ENCODE measurements around the genes PINK1 and EIF4G3.

DNA sequence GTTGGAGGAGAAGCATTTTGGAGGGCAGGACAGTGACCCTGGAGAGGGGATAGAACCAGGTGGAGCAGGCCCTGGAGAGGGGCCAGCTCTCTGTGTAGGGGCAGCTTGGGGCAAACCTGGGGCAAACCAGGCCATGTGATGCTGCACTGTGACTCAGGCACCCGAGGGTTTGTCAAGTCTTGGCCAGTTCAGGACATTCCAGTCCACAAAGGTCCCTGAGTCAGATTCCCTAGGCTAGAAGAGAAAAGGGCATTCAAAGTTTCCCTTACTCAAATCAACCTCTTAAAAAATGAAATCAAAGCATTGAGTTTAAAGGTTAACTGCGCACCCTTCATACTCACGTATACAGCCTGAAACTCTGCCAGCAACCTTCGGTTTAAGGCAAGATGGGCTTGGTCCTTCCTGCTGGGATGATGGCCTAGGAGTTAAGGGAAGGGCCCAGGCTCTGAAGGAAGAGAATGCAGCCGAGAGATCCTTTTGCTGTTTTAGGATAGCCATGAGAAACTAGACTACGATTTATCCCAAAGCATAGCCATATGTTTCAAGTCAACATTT, 25.3 kb upstream of the PLA2G2C start:
- PRO-cap, 4 experiments = no peak in any of the 4 experiments
- RAMPAGE, long total RNA, 4 experiments = no peak in any of the 4 experiments

DNA sequence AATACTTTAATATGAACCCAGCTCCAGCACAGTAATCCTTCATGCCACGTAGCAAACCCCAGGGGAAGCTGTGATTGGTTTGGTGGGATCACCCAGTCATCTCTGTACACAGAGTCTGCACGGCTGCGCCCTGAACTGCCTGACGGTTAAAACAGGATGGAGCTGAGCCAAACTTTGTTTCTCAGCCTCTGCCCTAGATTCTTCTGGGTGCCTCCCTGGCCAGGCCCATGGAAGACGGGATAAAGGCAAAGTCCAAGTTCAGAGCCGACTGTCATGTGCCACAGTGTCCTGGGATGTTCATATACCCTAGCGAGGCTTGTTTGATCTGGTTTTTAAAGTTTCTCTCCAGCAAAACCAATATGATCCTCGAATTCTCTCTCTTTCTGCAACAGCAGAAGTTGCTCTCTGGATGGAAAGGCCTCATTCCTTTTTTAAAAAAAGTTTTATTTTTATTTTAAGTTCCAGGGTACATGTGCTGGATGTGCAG, 40.0 kb upstream of the VWA5B1 start:
- PRO-cap, 4 experiments = no peak in any of the 4 experiments
- RAMPAGE, long total RNA, 4 experiments = no peak in any of the 4 experiments

DNA sequence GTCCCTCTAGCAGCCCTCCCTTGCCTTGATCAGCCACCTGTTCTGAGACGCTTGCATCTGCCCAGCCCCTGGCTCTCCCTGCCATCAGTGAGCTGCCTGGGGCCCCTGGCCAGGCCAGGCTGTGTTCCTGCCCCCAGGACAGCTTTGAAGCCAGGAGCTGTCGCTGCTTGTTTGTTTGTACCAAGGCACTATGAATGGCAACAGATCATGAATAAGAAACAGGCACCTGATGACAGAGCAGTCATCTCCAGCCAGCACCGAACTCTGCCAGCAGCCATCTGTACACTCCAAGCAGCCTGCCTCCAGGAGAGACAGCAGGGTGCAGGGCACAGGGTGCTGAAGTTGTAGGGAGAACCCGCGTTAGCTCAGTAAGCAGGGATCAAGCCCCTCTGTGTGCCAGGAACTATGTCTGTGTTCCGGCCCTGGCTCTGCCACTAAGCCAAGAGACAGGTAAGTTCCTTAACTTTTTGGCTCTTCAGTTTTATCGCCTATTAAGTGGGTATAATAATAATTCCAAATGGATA, 8.1 kb upstream of the VWA5B1 start:
- PRO-cap, 4 experiments = no peak in any of the 4 experiments
- RAMPAGE, long total RNA, 4 experiments = no peak in any of the 4 experiments

GRCh38 chr1:20366387-20366972, 75.8 kb downstream of the VWA5B1 start:
- PRO-cap, 4 experiments = no peak in any of the 4 experiments
- RAMPAGE, long total RNA, 4 experiments = no peak in any of the 4 experiments

- PRO-cap, 4 experiments = peak in 1 of 4 experiments; most common minus-strand start chr1:20479910 (in 1)
- RAMPAGE, long total RNA, 4 experiments = no peak in any of the 4 experiments
Measured at GRCh38 chr1:20479679-20480084, 6.3 kb downstream of the CAMK2N1 start.

GRCh38 chr1:20480269-20480826, 5.7 kb downstream of the CAMK2N1 start:
- PRO-cap, 4 experiments = no peak in any of the 4 experiments
- RAMPAGE, long total RNA, 4 experiments = no peak in any of the 4 experiments

DNA sequence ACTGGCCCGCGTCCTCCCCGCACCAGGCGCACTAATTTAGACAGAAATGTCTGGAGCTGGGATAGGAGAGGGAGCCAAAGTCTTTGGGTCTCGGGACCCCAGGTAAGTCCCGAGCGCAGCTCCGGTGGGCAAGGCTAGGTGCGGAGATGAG, 2.1 kb downstream of the CAMK2N1 start:
- PRO-cap, 4 experiments = no peak in any of the 4 experiments
- RAMPAGE, long total RNA, 4 experiments = no peak in any of the 4 experiments

DNA sequence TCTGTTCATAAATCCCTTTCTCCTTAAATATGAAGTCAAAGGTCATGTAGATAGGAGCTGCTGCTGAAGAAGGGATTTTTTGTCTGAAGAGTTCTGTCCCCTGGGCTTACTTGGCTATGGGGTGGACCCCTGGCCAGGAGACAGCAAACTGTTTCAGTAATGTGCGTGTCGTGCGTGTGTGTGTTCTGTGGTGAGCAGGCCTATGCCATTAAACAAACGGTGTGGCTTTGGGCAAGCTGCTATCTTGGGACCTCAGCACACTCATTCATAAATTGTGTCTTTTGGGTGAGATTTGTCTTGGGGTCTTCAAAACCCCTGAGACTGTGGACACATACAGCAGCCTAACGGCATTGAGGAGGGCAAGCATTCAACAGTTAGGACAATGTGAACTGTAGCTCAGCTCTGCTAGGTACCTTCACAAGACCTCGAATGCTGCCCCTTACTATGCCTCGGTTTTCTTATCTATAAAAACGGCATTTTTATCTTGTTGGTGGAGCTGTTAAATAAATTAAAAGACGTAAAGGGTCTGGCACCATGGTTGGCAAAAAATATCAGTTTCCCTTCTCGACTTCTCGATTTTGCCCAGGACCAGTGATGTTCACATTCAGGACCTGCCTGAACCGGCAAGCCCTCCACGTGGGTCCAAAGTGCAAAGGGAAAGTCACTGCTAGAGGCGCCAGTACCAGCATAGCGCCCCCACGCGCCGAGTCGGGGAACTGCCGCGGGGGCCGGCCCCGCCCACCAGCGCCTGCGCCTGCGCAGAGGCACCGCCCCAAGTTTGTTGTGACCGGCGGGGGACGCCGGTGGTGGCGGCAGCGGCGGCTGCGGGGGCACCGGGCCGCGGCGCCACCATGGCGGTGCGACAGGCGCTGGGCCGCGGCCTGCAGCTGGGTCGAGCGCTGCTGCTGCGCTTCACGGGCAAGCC, at the start of gene PINK1:
Gene PINK1 (plus strand): TSS at position 761 of the 925 bp plus-strand sequence.
- PRO-cap, 4 experiments = peak in 4 of 4 experiments; most common plus-strand start position 784 of the sequence (in 4); most common minus-strand start position 660 of the sequence (in 1)
- RAMPAGE, long total RNA, 4 experiments = no peak in any of the 4 experiments

- PRO-cap, 4 experiments = no peak in any of the 4 experiments
- RAMPAGE, long total RNA, 4 experiments = no peak in any of the 4 experiments
Measured at GRCh38 chr1:20810432-20811169, 23.5 kb upstream of the HP1BP3 start.

GRCh38 chr1:20879155-20879660, 92.1 kb upstream of the HP1BP3 start:
- PRO-cap, 4 experiments = no peak in any of the 4 experiments
- RAMPAGE, long total RNA, 4 experiments = no peak in any of the 4 experiments

DNA sequence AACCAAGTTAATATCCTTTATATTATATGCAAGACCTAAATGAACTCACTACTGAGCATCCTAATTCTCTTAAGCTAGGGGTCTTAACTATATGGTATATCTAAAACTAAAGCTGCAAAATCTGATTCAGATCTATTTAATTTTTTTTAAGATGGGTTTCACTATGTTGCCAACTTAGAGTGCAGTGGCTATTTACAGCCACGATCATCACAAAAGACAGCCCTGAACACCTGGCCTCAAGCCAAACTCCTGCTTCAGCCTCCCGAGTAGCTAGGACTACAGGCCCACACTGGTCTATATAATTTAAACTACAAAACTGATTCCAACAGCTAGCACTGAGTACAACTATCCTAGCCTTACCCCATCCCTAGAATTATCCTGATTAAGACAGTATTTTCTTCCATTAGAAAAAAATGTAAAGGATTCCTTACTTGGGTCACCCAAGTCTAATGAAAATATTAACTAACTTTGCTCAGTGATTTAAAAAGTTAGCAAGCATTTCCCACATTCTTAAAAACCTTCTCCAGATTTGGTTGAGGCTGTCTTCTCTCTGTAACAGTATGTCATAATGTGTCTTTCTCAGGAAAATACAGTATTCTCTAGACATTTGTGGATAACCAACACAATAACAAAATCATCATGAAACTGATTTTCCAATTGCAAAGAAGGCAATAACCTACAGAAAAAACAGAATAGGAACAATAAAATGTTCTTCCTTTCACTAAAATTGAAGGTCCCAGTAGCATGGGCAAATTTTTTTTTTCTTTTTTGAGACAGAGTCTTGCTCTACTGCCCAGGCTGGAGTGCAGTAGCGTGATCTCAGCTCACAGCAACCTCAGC, 36.9 kb downstream of the EIF4G3 start:
- PRO-cap, 4 experiments = no peak in any of the 4 experiments
- RAMPAGE, long total RNA, 4 experiments = no peak in any of the 4 experiments

DNA sequence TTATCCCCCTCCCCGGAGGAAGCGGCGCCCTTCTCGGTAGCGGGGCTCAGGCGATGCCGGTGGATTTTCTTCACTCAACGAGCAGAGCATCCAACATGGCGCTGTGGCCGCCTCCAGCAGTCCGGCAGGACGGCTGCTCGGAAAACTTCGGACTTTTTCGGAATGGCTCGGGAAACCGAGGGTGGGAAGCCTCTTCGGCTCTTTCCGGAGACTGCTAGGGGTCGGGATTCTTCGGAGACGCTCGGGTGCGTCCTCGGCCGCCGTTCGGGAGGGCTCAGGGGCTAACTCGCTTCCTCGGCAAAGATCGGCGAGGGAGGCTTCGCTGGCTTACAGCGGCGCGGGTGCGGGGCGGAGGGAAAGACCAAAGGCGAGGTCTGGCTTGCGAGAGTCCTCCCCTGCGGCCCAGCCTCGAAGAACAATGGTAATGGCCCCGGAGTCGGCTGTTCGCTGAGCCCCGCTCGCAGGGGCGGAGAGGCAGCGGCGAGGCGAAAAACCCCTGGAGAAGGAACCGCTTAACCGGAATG, at the start of gene EIF4G3:
Gene EIF4G3 (minus strand): TSS at position 135 of the 524 bp plus-strand sequence.
- PRO-cap, 4 experiments = peak in 4 of 4 experiments; most common plus-strand start position 300 of the sequence (in 4); most common minus-strand start position 121 of the sequence (in 2)
- RAMPAGE, long total RNA, 4 experiments = no peak in any of the 4 experiments

DNA sequence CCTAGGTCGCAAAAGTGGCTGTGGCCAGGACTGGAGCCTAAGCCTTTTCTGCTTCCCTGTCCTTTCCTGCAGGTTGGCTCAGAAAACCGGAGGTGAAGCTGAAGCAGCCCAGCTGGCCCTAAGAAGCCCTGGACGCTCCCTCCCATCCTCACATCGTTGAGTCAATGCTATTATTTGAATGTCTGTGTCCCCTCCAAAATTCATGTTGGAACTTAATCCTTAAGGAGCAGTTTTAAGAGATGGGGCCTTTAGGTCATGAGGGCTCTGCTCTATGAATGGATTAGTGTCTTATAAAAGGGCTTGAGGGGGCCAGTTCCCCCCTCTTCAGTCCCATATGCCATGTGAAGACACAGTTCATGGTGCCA, 23.5 kb downstream of the ECE1 start:
- PRO-cap, 4 experiments = no peak in any of the 4 experiments
- RAMPAGE, long total RNA, 4 experiments = no peak in any of the 4 experiments

- PRO-cap, 4 experiments = no peak in any of the 4 experiments
- RAMPAGE, long total RNA, 4 experiments = no peak in any of the 4 experiments
Measured at GRCh38 chr1:21268276-21269178, 21.7 kb downstream of the ECE1 start.

GRCh38 chr1:21279876-21280634, 10.2 kb downstream of the ECE1 start:
- PRO-cap, 4 experiments = peak in 2 of 4 experiments; most common plus-strand start chr1:21280104 (in 1); most common minus-strand start chr1:21280026 (in 1)
- RAMPAGE, long total RNA, 4 experiments = no peak in any of the 4 experiments

GRCh38 chr1:21312850-21313784, 22.9 kb upstream of the ECE1 start:
- PRO-cap, 4 experiments = no peak in any of the 4 experiments
- RAMPAGE, long total RNA, 4 experiments = no peak in any of the 4 experiments

- PRO-cap, 4 experiments = no peak in any of the 4 experiments
- RAMPAGE, long total RNA, 4 experiments = no peak in any of the 4 experiments
Measured at GRCh38 chr1:21326392-21327467, 36.5 kb upstream of the ECE1 start.

DNA sequence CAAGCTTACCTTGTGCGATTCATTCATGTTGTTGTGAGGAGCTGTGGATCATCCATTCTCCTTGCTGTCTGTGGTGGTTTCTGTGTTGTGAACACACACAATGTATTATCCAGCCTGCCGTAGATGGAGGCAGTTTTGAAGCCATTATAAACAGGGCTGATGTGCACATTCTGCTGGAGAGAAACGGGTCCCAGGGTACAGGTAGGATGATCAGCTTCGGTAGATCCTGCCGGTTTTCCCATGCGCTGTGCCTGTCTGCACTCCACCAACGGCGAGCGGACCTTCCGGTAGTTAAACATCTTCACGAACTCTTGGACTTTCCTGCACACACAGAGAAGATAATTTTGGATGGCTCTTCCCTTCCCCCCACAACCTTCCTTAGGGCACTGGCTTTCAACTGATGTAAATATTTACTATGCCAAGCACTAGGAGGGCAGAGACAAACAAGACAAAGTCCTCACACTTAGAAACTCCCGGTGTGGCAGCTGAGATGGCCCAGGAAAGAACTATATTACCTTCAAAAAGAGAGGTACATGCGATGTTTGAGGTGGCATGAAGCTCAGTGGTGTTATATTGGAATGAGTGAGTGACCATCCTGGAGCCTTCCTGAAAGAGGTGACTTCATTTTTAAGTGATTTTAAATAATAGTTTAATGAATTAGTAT, 41.7 kb downstream of the ALPL start:
- PRO-cap, 4 experiments = no peak in any of the 4 experiments
- RAMPAGE, long total RNA, 4 experiments = no peak in any of the 4 experiments

- PRO-cap, 4 experiments = peak in 1 of 4 experiments; most common minus-strand start chr1:21669037 (in 1)
- RAMPAGE, long total RNA, 4 experiments = no peak in any of the 4 experiments
Measured at GRCh38 chr1:21668390-21669201, 561 bp downstream of the RAP1GAP start.

DNA sequence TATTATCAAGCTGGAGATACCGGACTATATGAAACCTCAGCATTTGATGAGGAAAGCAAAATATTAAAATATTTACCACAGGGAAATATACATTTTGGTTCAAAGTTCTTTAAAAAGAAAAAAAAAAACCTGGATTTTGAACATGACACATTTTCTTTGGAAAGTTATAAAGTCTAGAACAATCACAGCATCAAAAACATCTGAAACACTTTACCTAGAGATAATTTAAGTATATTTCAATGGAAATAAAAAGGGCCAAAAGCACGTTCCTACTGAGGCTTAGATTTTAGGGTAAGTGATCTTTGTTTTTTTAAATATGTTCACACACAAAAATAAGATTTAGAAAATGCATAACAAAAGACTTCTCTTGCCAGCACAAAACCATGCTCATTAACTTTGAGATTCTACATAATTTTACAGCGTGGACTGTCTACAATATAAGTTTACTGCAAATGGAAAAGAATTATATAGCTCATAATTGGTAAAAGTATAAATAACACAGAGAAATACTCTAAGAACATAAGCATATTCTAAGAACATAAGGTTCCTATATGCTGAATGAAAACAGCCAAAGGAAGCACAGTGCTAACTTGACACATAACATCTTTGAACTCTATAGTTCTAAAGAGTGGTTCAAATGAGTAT, 56.0 kb downstream of the USP48 start:
- PRO-cap, 4 experiments = no peak in any of the 4 experiments
- RAMPAGE, long total RNA, 4 experiments = no peak in any of the 4 experiments

Data from spleen (tissue), 7 donors.